Endothelial cell (in vitro differentiated cells): ENCODE measurements around the genes SPRED3, FAM98C, RINL, SIRT2 and IFNL3.

DNA sequence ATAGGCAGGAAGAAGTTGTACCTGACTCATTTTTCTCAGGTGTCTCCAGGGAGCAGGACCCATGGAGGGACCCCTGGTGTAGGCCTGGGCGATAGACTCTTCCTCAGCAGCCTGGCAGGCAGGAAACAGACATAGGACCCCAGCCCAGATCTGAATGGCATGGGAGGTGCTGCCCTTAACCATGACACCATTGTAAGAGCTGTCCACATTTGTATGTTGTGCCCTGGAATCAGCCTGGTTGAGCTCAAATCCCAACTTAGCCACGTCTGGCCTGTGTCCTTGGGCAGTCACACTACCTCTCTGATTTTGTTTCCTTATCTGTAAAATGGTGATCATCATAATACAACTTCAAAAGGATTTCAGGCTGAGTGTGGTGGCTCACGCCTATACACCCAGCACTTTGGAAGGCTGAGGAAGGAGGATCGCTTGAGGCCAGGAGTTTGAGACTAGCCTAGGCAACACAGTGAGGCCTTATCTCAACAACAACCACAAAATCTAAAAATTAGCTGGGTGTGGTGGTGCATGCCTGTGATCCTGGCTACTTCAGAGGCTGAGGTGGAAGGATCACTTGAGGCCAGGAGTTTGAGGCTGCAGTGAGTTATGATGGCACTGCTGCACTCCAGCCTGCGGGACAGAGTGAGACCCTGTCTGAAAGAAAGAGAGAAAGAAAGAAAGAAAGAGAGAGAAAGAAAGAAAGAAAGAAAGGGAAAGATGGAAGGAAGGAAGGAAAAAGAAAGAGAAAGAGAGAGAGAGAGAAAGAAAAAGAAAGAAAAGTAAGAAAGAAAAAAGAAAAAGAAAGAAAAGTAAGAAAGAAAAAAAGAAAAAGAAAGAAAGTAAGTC lies 7.2 kb upstream of the CATSPERG start:
- PRO-cap = no peak

GRCh38 chr19:38388614-38388975 lies at the start of gene SPRED3:
Gene SPRED3 (plus strand): TSS chr19:38388697.
- PRO-cap = unidirectional peak, plus-strand start at chr19:38388736

DNA sequence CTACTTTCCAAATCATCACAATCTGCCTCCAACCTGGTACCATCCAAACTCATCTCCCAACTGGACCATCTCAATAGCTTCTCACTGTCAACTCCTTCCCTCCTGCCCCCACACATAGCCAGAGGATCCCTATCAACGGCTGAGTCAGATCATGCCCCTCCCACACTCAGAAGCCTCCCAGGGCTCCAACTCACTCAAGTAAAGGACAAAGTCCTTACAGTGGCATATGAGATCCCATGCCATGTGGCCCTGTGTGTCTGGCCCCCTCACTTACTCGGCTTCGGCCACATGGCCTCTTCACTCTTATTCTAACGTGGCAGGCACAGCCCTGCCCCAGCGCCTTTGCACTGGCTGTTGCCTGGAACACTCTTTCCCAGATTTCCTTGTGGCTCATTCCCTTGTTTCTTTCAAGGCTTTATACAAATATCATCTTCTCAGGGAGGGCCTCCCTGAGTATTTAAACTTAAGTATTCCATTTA lies 4.3 kb downstream of the SPRED3 start:
- PRO-cap = no peak

- PRO-cap = bidirectional peak, plus-strand start at chr19:38403154, minus-strand start at chr19:38402918
Observed at GRCh38 chr19:38402704-38403538, at the start of gene FAM98C. Gene FAM98C (plus strand): TSS chr19:38403093.

DNA sequence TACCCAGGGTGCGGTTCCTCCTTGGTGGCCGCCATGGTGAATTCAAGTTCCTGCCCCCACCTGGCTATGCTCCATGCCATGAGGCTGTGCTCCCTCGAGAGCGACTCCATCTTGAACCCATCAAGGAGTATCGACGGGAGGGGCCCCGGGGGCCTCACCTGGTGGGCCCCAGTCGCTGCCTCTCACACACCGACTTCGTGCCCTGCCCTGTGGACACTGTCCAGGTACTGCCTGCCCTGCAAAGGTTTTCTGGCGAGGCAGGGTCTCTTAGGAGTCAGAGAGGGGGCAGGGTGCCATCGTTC lies 26.8 kb downstream of the RYR1 start:
- PRO-cap = no peak

DNA sequence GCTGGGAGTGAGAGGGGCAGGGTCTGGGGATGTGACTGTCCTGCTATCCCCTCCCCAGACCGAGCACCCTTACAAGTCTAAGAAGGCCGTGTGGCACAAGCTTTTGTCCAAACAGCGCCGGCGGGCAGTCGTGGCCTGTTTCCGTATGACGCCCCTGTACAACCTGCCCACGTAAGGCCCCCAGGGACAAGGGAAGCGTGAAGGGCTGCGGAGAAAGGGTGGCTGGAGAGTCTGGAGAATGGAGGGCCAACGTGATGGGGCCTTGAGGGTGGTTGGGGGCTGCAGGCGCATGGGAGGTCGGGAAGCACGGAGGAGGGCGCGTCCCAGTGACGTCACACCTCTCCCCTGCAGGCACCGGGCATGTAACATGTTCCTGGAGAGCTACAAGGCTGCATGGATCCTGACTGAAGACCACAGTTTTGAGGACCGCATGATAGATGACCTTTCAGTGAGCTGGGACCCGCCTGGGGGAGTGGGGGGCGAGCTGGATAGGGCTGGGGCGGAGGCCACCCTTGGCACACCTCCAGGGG lies 89.4 kb downstream of the MAP4K1 start:
- PRO-cap = no peak

DNA sequence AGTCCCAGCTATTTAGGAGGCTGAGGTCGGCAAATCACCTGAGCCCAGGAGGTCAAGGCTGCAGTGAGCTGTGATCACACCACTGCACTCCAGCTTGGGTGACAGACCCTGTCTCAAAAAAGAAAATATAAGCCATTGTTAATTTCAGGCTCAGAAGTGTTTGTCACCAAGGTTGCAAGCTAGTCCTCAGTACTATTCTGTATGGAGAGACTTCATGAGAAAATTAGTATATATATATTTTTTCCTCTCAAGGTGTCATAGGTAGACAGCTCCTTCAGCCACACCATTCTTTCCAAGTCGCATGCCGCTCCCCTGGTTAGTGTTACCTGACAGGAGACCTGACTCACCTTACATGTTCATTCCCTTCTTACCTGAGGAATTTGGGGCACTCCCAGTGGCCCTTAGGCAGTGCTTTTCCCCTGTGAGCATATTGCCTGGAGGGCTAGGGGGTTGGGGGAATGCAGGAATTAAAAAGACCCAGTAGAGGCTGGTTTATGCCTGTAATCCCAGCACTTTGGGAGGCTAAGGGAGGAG lies 9.1 kb upstream of the ACTN4 start:
- PRO-cap = no peak

- PRO-cap = no peak
Observed at GRCh38 chr19:38649422-38650149, 2.1 kb downstream of the ACTN4 start.

- PRO-cap = no peak
Observed at GRCh38 chr19:38675456-38675691, 27.9 kb downstream of the ACTN4 start.

DNA sequence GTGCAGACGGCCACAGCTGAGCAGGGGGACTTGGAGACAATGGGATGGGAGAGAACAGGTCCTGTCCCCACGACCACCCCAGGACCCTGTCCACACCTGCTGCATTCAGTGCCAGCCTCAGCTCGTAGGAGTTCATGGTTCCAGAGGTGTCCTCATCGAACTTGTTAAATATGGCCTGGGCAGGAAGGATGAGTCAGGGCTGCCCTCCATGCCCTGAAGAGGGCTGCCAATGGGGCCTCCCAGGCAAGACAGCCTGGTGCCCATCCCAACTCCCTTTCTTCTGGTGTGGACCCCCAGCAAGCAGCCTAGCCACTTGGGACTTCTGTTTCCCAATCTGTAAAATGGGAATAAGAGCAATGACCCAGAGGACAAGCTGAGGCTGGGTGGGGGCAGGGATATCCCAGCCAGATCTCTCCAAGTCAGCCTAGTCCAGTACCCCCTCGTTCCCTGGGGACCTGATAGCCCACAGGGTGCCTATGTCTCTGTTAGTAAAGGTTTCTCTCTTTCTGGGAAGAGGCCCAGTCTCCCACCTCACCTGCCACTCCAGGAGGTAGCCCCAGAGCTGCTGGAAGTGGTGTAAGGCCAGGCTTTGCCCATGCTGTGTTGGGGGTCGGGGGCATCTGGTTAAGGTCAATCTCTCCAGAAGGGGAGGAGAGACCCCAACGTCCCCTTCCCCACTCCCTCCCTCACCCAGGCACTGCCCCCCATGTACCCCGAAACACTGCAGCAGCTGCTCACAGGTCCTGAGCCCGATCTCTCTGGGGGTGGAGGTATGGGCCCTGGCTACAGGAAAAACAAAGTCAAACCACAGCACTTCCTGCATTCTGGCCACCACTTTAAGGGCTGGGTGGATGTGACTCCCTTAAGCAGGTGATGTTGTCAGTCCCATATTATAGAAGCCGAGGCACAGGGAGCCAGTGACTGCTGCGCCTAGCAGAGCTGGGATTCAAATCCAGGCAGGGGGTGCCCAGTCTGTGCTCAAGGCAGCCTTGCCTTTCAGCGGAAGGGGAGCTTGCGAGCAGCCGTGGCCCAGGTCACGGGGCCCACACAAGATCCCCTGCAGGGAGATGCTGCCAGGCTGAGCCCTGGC lies 10.3 kb downstream of the CAPN12 start:
- PRO-cap = no peak

- PRO-cap = no peak
Observed at GRCh38 chr19:38804003-38804635, 8.6 kb downstream of the LGALS4 start.

DNA sequence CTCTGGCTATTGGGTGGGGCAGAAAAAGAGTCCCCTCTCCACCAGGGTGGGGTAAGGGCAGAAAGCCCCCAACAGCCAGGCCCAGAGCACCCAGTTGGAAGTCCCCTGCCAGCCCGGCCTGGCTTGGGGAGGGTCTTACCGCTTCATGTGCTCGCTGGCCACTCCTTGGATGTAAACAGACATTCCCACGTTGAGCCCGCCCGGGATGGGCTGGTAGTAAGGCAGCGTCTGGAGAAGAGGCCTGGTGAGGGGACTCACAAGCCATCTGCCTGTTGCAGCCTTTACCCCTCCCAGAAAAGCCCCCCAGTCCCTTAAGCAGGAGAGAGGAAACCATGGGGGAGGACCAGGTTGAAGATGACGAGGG lies 471 bp downstream of the LGALS4 start:
- PRO-cap = no peak

DNA sequence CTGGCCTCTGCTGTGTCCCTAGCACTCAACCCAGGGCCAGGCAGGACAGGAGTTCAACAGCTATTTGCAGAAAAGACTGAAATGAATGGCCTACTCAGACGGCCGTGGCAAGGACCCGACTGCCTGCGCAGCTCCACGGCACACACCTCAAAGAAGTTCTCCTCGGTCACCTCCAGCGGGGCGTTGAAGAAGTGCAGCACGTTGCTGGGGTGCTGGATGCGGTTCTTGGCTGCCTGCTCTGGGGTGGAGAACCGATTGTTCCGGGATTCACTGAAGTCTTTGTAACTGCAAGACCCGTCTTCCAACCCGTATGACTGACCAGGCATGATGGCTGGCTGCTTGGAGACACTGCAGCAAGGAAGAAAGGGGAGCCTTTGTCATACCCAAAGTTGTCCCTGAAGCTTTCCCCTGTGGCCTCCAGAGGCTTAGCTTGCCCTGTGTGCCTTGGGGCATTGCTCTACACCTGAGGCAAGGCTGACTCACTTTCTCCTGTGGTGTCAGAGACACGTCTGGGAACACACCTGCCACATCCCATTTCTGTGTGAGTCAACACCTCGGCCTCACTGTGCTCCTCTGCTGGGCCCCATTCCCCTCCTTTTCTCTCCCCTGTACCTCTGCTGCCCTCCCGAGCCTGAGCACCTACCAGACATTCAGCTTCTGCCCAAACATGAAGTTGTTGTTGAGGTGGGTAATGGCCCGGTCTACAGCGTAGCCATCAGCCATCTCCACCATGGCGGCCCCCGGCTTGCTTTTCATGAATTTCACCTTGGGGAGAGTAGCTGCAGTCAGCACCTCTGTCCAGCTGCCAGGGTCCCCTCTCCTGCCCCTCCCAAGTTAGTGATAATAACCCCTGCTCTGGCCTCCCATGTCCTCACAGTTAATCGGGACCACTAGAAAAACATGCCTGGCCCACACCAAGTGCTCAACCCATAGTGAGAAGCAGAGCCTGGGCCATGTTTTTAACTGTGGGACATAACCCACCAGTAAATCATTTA lies 7.0 kb upstream of the ECH1 start:
- PRO-cap = no peak

- PRO-cap = bidirectional peak, plus-strand start at chr19:38852973, minus-strand start at chr19:38852981
Observed at GRCh38 chr19:38852851-38853399, 3.1 kb upstream of the HNRNPL start.

GRCh38 chr19:38862353-38863058 lies 12.7 kb upstream of the HNRNPL start:
- PRO-cap = no peak

DNA sequence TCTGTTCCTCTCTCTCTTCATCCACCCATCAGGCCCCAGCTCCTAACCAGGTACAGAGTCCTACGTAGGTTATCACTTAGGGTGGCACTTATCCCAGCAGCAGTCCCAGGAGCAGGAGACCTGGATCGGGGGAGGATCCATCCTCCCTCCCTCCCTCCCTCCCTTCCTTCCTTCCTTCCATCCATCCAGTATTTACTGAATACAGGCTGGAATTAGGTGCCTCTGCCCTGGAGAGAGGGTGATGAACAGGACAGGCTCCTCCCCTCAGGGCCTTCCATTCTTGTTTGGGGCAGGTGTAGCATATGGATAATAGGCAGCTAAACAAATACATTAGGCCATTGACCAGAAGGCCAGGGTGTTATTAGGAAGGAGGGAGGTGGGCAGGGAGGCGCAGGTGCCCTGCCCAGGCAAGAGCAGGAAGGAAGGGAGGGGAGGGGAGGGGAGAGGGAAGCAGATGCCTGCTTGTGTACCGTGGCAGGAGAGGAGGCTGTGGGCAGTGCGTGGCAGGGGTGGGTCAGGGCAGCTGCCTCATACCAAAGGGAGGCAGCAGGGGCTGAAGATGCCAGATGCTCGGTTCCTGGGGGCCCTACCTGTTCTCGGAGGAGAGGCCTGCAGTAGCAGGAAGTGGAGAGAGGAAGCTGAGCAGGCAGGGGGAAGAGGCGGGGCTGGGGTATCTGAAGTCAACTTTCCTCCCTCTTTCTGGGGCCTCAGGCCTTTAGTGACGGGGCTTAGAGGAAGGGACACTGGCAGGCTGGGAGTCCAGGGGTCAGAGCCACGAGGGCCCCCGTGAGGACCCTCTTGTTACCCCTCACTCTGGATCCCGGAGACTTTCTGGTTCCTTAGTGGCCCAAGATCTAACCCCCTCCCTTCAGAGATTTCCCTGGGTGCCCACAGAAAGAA lies at the start of gene RINL:
TSS of gene RINL (minus strand) at position 634 of the 900 bp plus-strand sequence.
- PRO-cap = bidirectional peak, plus-strand start at position 718 of the sequence, minus-strand start at position 598 of the sequence

GRCh38 chr19:38899430-38900113 lies at the start of gene SIRT2:
Gene SIRT2 (minus strand): TSS chr19:38899618.
- PRO-cap = bidirectional peak, plus-strand start at chr19:38899686, minus-strand start at chr19:38899583; bidirectional peak, plus-strand start at chr19:38899980, minus-strand start at chr19:38900203

DNA sequence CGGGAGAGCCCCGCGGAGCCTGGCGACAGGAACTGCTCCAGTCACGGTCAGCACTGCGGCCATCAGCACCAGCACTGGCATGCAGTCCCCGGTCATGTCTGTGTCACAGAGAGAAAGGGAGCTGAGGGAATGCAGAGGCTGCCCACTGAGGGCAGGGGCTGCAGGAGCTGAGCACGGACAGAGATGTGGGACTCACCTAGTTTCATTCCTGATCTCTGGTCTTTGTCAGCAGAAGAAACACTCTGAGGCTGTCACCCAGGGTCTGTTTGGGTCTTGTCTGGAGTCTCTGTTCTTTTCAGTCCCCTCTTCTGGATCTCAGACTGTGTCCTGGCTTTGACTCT lies at the start of gene IFNL3:
TSS of gene IFNL3 (minus strand) at position 135 of the 341 bp plus-strand sequence.
- PRO-cap = no peak

DNA sequence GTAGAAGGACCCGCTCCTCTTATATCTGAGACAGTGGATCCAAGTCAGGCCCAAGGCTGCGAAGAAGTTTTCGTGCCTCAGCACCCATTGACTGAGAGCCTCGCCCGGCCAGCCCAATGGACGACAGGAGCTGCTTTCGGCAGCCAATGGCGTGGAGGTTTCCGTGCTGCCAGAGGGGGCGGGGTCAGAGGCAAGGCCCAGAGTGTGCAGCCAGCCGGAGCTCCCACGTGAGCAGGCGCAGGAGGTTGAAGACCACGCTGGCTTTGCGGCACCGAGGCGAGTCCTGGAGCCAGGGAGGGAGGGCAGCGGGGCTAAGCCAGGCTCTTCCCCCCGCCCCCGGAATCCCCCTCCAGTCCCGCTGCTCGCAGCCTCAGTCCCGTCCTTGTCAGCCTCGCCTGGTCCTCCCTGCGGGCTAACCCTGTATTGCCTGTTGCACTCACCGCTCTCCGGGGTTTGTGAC lies 2.2 kb upstream of the IFNL3 start:
- PRO-cap = no peak

- PRO-cap = unidirectional peak, minus-strand start at chr19:39341954
Observed at GRCh38 chr19:39340937-39342198, 853 bp upstream of the SAMD4B start.